Glomerular endothelial cell (primary cell): ENCODE data around the gene LHX2.

- RAMPAGE, long total RNA, result no peak
These were observed 33.1 kb upstream of the TTLL11 start for GRCh38 chr9:122126112-122126804.

GRCh38 chr9:122213335-122214599 is 15.0 kb downstream of the LHX6 start:
- RAMPAGE, long total RNA, result no peak

DNA sequence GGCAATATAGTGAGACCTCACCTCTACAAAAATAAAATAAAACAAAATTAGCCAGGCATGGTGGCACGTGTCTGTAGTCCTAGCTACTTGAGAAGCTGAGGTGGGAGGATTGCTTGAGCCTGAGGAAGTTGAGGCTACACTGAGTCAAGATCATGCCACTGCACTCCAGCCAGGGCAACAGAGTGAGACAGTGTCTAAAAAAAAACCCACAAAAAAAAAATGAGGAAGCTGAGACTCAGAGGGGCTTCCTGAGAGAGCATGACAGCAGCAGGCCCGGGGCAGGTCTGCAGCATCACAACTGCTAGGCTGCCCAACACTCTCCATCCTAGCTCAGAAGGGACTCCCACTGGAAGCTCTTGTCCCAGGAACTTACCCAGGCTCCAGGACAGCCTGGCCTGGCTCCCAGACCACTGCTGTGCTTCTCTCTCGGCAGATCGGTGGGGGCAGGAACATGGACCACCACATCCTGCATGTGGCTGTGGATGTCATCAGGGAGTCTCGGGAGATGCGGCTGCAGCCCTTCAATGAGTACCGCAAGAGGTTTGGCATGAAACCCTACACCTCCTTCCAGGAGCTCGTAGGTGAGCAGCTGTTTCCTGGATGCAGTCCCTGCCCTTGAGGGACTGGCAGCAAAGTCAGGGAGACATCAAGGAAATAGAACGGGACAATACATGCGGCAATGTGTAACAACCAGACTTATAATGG is 19.1 kb downstream of the PTGS1 start:
- RAMPAGE, long total RNA, result no peak

DNA sequence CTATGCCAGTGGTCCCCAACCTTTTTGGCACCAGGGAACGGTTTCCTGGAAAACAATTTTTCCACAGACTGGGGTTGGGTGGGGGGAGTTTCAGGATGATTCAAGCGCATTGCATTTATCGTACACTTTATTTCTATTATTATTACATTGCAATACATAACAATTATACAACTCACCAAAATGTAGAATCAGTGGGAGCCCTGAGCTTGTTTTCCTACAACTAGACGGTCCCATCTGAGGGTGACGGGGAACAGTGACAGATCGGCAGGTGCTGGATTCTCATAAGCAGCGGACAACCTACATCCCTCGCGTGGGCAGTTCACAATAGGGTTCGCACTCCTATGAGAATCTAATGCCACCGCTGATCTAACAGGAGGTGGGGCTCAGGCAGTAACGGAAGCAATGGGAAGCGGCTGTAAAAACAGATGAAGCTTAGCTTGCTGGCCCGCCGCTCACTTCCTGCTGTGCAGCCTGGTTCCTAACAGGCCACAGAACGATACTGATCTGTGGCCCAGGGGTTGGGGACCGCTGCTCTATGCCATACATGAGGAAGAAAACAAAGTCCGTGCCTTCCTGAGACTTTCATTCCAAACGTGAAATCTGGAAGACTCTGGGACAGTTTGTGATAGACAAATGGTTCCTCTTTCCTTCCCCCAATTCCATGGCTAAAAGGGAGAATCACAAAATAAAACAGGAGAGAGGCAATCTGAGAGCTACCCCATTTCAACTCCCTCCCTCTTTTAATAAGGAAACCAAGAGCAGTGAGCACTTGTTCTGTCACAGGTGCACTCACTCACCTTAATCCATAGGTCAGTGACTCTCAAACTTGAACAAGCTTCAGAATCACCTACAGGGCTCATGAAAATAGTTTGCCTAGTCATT is 12.2 kb downstream of the PDCL start:
- RAMPAGE, long total RNA, result no peak

DNA sequence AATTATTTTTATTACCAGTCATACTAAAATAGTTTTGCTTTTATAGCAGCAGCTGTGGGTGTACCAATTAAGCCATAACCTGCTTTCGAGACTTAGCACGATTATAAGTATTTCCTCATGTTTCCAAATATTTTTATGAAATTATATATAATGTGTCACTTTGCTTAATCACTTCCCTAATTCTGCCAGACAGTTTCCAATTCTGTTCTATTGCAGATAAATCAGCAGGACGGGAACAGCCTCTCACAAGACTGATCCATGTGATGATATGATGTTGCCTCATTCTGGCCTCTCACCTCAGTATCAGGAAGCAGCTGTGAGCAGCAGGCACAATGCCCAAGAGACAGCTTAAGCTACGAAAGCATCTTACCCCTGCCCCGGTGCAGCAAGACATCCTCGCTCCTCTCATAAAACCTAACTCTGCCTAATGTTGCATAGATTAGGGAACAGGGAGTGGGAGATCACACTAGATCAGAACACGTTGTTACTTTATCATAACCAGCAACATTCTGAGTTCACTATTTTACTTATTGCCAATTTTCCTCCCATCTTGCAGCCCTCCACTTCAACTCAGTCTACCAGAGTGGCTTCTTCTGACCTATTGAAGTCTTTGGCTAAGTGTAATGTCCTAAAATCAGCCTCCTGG is 6.8 kb downstream of the PDCL start:
- RAMPAGE, long total RNA, result no peak

- RAMPAGE, long total RNA, result no peak
These were observed 1.8 kb downstream of the RC3H2 start for GRCh38 chr9:122903396-122903694.

- RAMPAGE, long total RNA, result no peak
These were observed 15.8 kb upstream of the CRB2 start for GRCh38 chr9:123339924-123340835.

GRCh38 chr9:123368045-123368510 is 12.1 kb downstream of the CRB2 start:
- RAMPAGE, long total RNA, result no peak

- RAMPAGE, long total RNA, result no peak
These were observed 199.3 kb downstream of the CRB2 start for GRCh38 chr9:123555206-123555875.

DNA sequence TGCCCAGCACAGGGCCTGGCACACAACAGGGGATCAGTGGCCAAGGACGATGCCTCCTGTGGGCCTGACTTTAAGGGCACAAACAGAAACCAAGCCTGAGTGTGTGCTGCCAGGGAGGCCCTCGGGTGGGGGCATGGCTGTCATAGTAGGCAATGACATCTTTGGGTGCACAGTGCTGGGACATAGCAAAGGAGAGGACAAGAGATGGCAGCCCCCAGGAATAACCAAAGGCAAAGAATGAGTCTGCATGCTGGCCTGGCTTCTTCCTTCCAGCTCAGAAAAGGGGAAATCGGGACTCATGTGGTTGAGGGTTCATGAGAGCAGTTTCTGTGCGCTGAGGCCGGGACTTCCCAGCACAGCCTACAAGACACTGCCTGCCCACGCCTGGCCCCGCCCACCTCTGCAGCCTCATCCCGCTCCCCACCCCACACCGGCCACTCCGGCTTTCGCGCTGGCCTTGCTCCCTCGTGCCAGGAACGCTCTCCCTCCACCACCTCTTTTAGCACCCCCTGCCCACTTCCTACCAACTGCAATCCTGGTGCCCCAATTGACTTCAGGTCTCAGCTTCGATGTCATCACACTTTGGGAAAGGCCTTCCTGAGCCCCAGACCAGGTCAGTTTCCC is 13.8 kb upstream of the LHX2 start:
- RAMPAGE, long total RNA, result no peak

GRCh38 chr9:124011301-124011887 is at the start of gene LHX2:
Gene LHX2, plus strand, starts transcription at chr9:124011768.
- RAMPAGE, long total RNA, result no peak

DNA sequence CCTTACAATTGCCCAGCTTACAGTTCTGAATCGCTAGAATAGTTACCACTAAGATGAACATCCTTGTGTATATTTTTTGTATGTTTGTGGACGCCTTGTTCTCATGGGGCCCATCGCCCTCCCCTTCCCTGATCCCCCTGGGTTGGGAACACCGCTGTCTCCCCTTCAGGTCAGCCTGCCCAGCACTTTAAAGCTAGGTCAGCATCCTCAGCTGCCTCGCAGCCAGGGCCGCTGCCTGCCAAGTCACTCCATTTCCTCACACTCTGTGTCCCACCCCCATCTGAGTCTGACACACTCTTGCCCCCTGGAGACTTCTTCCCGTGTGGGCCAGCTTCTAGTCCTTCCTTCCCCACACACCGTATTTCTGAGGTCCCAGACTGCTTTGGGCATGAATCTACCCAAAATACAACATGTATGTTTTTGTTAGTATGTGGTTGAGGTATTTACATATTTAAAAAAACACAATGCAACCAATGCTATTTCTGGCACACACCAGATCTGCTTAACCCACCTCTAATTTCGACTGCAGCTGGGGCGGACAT is 120.5 kb upstream of the NEK6 start:
- RAMPAGE, long total RNA, result no peak

DNA sequence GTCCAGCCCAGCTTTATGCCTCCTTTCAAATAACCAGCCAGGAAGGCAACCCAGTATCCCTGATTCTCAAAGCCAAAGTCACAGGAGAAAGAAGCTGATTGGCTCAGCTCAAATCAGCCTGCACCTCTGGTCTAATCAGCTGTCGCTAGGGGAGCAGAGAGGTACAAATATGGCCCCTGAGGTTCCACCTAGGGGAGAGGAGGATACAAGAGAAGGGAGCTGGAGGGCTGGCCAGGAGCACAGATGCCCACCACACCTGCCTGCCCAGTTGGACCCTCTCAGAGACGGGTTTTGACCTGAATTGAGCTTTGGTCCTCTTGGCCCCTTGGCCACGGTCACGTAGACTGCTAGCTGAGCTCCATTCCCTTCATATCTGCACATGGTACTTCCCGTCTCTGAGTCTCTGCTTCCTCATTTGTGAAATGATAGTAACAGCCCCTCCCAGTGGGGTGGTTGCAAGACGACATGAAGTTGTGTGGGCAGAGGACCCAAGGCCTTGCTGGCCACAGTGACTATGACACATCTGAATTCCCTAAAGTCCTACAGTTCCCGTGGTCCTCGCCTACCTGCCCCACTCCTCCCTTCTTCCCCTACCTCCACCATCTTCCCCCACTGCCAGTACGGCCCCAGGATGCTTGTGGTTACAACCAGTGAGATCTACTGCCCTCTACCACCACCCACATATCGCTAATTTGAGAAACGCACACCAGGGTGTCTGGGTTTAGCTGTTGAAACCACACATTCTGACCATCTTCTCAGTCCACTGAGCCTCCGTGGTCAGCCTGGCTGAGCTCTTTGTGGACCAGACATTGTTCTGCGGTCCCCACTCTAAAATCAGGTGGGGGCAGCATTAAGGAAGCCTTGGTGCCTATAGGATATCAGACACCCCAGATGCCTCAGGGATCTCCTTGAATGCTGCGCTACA is 60.4 kb upstream of the NEK6 start:
- RAMPAGE, long total RNA, result no peak

GRCh38 chr9:124217901-124218229 is 39.9 kb upstream of the NEK6 start:
- RAMPAGE, long total RNA, result no peak

DNA sequence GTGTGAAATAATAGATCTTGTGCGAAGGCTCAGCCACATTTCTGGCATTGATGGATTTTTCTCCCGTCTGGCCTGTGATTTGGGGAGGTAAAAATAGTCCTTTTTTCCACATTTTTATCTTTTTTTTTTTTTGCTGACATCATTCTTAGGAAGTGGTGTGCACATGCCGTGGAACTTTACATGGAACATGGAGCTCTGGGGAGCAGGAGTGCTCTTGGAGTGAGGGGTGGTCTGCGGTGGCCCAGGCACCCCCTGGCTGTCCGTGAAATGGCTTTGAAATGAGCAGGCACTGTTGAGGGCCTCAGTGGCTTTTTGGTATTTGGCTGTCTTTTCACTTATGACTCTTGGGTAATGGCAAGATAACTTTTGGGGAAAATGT is 4.1 kb downstream of the NEK6 start:
- RAMPAGE, long total RNA, result no peak

- RAMPAGE, long total RNA, result no peak
These were observed 24.3 kb downstream of the NEK6 start for GRCh38 chr9:124281745-124282723.

GRCh38 chr9:124284271-124284768 is 26.6 kb downstream of the NEK6 start:
- RAMPAGE, long total RNA, result no peak

DNA sequence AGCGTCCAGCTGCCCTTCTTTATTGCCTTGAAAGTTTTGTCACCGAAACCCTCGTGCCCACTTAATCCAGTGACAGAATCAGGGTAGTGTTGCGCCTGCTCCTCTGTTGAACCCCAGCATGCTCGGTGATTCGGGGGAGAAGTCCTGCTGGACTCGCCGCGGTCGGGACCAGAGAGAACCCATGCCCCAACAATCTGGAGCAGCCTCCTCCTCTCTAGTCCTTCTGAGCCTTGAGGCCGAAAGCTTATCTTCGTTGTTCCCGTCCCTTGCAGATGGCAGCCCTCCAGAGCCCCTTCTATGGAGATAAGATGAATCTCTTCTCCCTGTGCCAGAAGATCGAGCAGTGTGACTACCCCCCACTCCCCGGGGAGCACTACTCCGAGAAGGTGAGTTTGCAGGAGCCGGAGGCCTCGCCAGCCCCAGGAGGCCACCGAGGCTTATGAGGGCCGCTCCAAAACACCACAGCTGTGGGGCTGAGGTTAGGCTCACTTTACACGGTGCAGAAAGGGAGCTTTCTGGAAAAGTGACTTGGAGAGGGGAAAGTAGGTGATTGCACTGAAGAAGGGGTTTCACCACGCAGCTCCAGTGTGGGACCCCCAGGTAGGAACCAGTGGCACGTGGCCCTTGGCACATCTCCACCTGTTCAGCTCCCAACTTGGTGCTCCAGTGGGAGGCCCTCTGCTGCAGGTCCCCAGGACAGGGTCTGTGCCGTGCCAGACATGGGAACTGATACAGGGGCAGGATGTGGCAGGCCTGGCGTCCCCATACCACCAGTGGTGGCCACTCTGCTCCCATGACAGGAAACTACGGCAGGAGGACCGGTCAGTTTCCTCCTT is 67.6 kb downstream of the PSMB7 start:
- RAMPAGE, long total RNA, result no peak

GRCh38 chr9:124453277-124454034 is 3.2 kb downstream of the ADGRD2 start:
- RAMPAGE, long total RNA, result no peak

GRCh38 chr9:124511991-124512386 is 4.8 kb upstream of the NR5A1 start:
- RAMPAGE, long total RNA, result no peak